Aorta (tissue), 1 donor: ENCODE results near the gene HLX.

DNA sequence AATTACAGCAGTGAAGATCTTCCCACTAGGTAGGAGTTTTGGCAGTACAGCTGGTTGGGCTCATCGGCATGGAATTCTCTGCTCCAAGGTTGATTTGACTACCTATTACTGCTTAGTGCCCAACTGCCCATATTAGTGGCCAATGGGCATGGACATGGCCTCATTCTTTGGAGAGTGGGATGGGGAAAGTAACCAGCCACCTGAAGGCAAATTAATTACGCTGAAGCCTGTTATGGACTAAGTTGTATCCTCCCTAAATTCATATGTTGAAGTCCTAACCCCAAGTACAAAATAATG, 88.6 kb upstream of the RAB3GAP2 start:
- PRO-cap = unidirectional peak, minus-strand start at position 79 of the sequence

- PRO-cap = no peak
Observed at GRCh38 chr1:220475118-220475598, 52.8 kb upstream of the MARK1 start.

DNA sequence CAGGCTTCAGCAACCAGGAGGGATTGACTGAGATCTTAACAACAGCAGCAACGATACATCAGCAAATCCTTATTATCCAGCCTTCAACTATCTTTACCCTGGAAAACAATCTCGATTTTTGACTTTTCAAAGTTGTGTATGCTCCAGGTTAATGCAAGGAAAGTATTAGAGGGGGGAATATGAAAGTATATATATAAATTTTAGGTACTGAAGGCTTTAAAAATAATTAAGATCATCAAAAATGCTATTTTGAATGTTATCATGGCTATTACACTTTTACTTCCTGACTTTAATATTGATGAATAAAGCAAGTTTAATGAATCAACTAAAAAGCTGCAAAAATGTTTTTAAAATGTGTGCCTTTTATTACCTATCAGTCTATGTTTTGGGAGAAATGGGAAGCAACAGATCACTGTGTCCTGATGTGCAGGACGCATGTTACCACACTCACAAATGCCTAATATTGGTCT, 2.8 kb upstream of the MTARC1 start:
- PRO-cap = no peak

- PRO-cap = no peak
Observed at GRCh38 chr1:220843717-220844076, 35.5 kb upstream of the HLX start.

DNA sequence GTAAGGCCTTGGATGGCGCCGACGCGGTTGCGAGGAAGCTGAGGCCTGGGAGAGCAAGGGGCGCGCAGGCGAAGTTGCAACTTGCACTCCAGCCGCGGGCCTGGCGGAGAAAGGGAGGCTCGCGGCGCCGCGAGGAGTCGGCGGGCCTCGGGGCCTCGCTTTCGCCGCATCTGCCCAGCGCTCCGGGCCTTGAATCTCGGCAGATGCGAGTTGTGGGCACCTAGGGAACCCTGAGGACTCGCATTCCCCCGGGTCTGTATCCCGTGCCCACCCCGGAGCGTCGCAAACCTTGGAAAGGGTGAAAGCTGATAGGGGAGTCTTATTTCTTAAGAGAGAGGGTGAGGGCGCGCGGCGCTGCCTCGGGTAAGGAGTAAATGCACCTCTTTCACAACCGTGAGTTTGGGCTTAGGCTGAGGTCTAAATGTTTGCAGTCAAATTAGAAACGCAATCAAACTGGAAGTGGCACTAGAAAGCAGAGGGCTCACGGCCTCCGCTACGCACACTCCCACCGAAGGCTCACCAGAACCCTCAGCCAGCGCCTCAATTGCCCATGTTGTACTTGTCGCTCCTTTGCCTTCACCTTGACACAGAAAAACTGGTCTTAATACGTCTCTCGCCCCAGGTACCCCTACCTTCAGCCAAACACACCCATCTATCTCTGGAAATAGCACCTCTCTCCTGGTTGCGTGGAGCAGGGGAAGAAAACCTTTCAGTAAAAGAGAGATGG, 1.9 kb upstream of the HLX start:
- PRO-cap = no peak

- PRO-cap = no peak
Observed at GRCh38 chr1:220878125-220879053, 854 bp upstream of the HLX start.

- PRO-cap = bidirectional peak, plus-strand start at chr1:220879401, minus-strand start at chr1:220879201; bidirectional peak, plus-strand start at chr1:220879725, minus-strand start at chr1:220879594; bidirectional peak, plus-strand start at chr1:220880109, minus-strand start at chr1:220879974
Observed at GRCh38 chr1:220879270-220880416, at the start of gene HLX. HLX (plus strand) TSS chr1:220879443.

GRCh38 chr1:221548945-221549517, 192.9 kb downstream of the DUSP10 start:
- PRO-cap = no peak

GRCh38 chr1:221563030-221563949, 178.6 kb downstream of the DUSP10 start:
- PRO-cap = no peak

DNA sequence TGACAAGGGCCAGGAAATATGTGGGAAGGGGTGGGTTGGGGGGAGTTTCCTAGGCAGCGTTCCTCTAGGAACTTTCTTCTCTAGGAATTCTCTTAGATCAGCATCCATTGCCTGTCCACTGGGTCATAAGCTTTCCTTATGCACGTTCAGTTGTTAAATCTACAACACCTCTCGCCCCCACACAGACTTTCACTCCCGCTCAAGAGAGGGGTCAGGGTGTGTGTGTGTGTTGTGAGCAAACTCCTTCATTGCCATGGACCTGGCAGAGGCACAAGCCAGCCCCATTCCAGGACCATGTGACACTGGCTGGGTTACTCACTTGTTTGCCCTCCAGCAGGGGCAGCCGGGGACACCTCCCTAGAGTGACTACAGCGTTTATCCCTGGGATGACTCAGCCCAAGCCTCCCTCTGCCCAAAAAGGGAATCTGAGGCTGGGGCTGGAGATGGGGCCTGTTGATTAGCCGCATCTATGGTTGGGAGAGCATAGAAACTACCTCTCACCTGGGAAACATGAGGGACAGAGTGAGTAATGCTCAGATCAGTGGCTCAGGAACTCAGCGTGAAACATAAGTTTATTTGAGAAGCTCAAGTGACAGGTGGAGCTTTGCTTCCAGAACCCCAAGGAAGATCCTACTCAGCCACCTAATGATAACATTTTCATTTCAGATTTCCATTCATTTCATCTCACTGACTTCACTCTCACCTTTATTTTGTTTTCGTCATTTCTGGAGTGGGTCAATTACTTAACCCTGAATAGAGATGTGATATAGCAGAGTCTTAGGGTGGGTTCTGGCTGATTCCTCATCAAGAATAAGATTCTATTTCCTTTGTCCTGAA, 145.3 kb upstream of the DUSP10 start:
- PRO-cap = no peak

DNA sequence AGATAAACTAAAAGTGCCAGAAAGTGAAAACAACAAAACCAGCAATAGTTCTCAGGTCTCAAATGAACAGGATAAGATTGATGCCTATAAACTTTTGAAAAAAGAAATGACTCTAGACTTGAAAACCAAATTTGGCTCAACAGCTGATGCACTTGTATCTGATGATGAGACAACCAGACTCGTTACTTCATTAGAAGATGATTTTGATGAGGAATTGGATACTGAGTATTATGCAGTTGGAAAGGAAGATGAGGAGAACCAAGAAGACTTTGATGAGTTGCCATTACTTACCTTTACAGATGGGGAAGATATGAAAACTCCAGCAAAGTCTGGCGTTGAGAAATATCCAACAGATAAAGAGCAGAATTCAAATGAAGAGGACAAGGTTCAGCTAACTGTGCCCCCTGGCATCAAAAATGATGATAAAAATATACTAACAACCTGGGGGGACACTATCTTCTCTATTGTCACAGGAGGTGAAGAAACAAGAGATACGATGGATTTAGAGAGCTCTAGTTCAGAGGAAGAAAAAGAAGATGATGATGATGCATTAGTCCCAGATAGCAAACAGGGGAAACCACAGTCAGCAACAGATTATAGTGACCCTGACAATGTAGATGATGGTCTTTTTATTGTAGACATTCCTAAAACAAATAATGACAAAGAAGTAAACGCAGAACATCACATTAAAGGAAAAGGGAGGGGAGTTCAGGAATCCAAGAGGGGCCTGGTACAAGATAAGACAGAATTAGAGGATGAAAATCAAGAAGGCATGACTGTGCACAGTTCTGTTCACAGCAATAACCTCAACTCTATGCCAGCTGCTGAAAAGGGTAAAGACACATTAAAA, 10.3 kb downstream of the MIA3 start:
- PRO-cap = no peak

DNA sequence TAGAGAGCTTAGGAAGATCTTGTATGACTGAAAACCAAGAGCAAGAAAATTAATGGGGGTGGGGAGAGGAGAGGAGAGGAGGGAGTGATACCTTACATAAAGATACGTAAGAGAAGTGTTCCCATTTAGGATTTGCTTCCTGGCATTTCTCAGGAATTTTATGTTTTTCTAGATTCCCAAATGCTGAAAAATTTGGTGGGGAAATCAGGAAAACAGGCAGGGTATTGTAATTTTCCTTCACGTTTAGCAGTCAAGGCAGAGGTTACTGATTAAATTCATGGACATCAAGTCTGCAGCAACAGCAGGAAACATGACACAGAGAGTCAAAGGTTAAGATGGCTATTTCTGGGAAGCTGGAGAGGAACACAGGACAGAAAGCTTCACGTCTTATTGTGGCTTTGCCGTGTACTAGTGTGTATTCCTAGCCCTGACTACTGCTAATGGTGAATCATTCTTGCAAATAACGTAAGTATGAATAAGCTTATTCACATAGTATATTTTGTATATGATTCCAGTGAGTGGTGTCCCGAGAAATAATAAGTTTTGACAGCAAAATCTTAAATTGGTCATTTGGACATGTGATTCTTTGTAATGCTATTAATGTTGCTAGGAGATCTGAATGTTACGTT, 77.2 kb downstream of the DISP1 start:
- PRO-cap = no peak

- PRO-cap = no peak
Observed at GRCh38 chr1:223142094-223142523, 939 bp downstream of the TLR5 start.

DNA sequence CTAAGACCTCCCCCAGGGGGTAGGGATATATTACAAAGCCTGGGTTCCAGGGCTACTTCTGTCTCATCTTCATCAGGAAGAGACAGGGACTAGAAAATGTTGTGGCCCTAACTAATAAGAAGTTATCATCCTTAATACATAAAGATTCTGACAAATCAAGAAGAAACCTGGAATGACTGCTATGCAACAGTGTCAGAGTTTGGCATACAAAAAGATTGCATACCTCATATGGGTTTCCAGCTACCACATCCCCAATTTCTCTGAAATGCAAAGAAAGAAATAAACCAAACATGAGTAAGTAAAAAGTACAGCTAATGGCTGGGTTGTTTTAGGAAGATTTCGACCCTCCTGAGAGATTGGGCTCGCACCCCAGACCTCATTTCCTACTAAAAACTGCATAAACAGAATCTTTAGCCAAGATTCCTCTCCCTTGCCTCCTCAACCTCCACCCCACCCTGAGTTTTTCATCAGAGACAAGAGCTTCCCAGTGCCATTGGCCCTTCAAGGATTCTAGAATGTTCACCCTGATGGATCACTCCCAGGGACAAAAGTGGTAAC, 107.5 kb downstream of the CAPN8 start:
- PRO-cap = no peak

GRCh38 chr1:223655270-223655519, 10.3 kb downstream of the CAPN8 start:
- PRO-cap = no peak

- PRO-cap = no peak
Observed at GRCh38 chr1:223662948-223663450, 2.5 kb downstream of the CAPN8 start.

- PRO-cap = no peak
Observed at GRCh38 chr1:223664107-223664657, 1.3 kb downstream of the CAPN8 start.

DNA sequence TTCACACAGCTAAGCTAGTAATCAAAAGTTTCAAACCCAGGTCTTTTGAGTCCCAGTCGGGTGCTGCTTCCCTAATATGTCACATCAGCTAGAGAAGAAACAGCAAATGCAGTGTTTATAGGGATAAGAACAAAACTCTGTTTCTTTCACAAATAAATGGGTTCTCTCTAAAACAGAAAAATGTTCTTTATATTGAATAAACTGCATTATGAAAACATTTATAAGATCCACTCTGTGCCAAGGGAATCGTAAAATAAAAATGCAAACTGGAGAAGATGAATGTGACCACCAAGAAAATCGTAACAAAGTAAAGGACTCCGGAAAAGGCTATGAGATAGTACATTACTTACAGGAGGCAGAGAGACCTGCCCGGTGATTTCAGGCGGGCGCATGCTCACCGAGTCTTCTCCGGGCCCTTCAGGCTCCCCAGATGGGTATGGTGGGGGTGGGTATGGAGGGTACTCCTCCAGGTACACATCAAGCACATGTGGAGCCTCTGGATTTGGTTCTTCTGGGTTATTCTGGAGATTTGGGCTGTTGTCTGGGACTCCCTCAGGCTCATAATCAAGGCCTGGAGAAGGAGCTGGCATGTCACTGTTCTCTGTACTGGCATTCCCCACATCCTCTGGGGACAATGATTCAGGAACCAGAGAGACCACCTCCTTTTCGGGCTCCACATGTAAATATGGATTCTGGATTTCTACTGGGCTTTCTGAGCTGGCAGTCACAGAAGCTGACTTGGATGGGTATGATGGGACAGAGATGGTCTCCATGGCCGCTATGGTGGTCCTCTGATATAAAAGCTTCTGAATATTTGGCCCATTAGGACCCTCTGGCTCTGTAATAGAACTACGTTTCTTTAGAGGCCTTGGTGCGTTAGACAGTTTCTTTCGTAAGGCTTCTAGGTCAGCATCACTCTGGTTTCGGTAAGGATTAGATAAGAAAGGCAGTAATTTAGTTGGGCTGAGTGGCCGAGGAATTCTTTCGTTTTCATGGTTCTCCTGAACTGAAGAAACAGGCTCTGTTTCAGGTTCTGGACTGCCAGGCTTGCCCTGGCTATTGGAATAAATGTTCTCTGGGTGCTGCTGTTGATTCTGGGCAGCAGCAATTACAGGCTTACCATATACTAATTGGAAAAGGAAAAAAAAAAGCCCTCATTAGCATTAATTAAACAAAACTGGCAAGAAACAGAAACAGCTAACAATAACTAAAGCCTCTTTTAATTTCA, 49.9 kb downstream of the TP53BP2 start:
- PRO-cap = no peak

DNA sequence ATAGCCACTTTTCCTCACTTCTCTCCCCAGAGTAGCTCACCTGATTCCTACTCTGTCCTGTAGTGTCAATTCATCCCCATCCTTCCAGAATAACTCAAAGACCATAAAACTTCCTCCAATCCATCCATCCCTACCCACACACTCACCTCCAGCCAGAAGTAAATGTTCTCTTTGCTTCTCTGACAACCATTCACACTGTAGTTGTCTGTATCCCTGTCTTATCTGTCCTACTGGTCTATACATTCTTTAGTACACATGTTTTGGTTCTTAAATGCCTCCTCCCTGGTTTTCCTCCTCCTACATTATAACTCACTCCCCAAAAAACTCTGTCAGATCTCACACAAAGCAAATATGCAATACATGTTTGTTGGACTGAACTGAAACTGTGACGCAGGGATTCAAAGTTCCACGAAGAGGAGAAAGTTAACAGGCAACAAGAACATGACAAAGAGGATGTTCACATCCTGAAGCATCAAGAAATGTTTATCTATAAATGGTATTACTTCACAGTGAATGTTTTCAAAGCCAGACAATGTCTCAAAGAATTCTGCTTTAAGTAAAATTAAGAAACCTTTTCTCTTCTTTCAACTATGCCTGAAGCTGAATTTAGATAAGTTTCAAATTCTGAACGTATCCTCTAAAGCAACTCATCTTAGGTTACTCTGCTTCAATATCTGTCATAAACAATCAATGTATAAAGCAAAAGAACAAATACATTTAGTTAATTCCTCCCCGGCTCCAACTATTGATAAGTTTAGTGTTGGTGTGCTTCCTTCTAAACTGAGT, 10.9 kb downstream of the TP53BP2 start:
- PRO-cap = no peak

GRCh38 chr1:223860020-223860627, 14.4 kb upstream of the TP53BP2 start:
- PRO-cap = no peak